HT-29 (cell line): Measurements from ENCODE around the gene SEC24B.

DNA sequence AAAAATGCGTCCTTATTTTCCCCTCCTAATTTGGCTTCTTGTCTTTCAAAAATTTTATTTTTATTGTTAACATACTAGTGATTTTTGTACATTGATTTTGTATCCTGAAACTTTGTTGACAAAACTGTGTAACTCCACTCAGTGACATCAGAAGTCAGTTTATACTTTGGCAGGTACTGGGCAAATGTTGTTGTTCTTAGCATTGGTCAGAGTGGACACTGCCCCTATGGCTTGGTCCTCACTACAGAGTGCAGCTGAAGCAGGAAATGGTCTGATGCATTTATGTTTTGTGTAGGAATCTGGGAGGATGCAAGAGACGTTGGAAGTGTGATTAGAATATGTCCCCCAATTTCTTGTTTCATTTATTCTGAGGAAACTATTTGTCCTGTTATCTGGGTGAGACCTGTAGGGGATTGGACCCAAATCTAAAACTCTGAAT, 205.5 kb upstream of the CENPE start:
- RAMPAGE, long total RNA, result no peak

DNA sequence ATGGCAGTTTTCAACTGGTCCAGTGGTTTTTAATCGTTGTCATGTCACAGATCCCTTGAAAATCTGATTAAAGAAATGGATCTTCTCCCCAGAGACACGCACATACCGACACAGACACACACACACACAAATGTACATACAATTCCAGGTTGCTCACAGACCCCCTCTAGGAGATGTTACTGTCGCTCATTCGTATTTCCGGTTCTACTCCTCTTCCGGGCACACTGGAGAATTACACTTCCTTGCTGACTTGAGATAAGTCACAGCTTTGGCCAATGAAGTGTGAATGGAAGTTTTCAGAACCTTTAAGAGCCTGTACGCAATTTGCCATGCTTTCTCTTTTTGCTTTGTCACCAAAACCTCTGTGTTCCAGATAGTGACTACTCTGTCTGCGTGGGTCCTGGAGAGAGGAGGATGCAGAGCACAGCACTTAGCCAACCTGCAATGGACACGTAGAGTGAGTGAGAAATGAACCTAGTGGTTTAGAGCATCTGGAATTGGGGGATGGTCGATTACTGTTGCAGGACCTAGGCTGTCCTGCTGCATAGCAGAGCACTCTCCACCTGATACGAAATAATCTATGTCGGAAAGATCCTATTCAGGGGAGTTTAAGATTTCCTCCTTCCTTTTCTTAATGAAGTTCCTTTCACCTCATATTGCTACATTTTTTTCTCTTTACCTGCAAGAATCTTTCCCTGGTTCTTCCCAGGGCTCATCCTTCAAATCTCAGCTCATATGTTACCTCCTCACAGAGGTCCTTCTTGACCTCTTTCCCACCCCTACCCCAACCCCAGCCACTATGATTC, 239.5 kb upstream of the TET2 start:
- RAMPAGE, long total RNA, result no peak

DNA sequence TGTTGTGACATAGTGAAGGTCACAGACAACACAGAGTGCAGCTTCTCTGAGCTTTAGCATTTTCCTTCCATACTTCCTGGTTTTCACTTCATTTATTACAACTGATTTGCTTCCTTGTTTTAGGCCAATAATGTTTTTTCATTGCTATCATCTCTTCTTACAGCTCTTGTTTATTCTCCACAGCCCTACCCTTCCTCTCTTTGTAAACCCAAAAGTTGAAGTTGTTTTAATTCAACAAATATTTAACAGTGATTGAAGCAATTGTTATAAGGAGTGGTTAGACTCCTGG, 132.4 kb upstream of the TET2 start:
- RAMPAGE, long total RNA, result no peak

DNA sequence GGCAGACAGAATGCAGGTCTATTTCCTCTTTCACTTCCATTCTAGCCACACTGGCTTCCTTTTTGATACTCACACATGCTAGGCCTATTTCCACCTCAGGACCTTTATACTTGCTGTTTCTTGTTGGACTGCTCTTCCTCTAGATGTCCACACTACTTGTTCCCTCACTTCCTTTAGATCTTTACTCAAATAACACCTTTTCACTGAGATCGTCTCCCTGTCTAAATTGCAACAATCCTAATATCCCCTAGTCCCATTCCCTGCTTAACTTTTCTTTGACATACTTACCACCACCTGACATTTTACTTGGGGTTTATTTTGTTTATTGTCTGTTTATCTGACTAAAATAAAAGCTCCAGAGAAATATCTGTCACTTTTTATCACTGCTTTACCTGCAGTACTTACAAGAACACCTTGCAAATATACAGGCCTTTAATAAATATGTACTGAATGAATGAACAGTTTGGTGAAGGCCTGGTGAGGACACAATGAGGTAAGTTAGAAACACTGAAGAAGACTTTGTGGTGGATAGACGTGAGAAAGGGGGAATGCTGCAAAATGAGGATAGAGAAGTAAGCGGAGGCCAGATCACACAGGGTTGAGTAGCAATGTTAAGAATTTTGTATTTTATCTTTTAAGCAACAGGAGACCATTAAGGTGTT, 30.0 kb downstream of the PPA2 start:
- RAMPAGE, long total RNA, result no peak

DNA sequence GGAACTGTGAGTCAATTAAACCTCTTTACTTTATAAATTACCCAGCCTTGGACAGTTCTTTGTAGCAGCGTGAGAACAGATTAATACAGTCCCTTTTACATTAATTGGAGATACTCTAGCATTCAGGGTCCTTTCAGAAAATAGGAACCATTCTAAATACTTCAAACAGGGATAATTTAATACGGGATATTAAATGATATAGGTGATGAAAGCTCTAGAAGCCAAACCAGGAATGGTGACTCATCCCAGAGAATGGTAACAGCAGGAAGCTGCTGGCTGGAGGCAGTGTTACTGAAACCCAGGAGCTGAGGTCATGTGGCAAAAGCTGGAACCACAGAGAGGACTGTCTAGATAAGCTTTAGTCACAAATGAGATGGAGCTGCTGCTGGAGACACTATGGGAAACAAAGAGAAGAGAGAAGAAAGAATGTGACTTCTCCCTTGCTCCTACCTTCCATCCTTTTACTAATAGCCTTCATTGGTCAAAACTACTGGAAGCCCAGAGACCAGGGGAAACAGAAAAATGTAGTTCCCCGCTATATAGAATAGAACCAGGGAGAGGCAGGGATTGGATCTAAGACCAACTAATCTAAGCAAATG, 57.4 kb downstream of the GSTCD start:
- RAMPAGE, long total RNA, result no peak

- RAMPAGE, long total RNA, result no peak
Observed at GRCh38 chr4:105939958-105940372, 44.7 kb downstream of the NPNT start.

- RAMPAGE, long total RNA, result no peak
Observed at GRCh38 chr4:105940465-105940811, 45.2 kb downstream of the NPNT start.

GRCh38 chr4:106315385-106315855, 589 bp downstream of the TBCK start:
- RAMPAGE, long total RNA, result no peak

DNA sequence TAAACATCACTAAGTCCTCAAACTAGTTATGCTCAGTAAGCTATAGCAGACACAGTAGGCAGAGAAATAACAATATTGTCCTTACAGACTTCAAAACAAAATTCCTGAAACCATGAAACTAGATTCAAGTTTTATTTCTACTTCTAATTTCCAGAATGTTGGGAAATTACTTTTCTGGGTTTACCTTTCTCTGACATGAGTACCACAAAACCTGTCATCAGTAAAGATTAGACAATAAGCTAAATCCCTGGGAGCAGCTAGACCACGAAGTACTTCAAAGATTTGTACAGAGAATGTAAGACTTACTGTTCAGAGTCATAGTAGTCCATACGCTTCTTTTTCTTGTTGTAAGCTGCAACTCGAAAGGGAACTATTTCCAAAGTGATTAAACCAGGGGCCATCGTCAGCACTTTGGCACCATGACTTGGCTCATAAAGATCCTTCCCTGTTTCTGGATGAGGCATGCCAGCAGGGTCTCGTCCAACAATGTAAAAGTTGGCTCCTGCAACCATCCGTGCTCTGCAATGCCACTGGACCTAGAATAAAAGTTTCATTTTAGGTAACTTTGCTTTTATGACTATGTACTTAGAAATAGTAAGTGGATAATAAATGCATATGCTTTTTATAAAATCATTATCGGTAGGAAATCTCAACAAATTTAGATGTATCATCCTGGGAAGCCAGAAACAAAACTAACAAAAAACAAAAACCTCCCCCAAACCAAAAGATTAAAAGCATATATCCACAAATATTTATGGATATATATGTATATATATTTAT, 88.5 kb downstream of the PAPSS1 start:
- RAMPAGE, long total RNA, result no peak

DNA sequence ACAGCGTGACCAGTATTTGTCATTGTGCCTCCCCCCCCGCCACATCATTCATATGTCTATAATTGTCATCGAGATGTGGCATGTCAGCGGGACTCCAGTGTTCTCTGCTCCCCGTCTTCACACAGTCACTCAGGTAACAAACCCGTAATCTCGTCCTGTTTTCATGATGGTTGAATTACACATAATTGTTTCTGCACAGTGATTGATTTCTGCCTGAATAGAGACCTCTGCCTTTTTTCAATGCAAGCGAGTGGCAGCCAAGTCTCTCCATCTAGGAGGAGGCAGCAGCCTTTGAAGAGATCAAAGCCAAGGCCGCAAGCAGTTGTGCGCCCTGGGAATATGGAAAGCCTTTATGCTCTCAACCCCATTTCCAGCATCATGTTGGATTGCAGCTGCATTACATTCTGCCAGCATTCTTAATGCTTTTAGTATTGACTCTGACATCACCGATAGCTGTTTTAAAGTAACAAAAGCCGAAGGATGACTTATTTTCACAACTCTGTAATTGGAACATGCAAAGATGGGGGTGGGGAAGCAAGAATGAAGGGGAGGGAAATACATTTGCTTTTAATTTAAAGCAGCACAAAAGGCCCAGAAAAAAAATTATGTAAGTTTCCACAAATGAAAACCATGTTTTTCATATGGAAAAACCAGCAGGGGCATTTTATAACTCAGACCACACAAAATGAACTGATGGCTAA, 27.2 kb downstream of the LEF1 start:
- RAMPAGE, long total RNA, result no peak

GRCh38 chr4:108171195-108171829, 2.6 kb upstream of the LEF1 start:
- RAMPAGE, long total RNA, result no peak

DNA sequence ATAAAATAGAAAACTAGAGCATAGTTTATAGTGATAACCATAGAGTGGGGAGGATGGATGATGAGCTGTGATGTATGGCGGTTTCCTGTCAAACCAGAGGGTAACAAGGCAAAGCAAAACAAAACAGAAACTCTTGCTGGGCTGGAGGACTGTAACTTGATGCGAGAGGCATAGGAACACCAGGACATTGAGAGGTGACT, 173.8 kb upstream of the LEF1 start:
- RAMPAGE, long total RNA, result no peak

DNA sequence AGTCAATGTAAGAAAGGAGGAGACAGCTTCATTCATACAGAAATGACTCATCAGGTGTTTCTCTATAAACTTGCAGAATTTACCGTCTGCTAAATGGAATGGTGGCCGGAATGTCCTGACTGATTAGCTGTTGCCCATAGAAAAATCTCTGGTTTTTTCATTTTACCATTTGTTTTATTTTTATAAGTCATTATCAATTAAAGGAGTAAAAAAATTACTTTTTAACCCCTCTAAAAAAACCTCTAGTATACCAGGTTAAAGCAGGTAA, 115.1 kb upstream of the ETNPPL start:
- RAMPAGE, long total RNA, result no peak

- RAMPAGE, long total RNA, result no peak
Observed at GRCh38 chr4:109433167-109434177, at the start of gene SEC24B. SEC24B (plus strand) TSS chr4:109433815.

- RAMPAGE, long total RNA, result no peak
Observed at GRCh38 chr4:109462793-109463713, 29.4 kb downstream of the SEC24B start.

DNA sequence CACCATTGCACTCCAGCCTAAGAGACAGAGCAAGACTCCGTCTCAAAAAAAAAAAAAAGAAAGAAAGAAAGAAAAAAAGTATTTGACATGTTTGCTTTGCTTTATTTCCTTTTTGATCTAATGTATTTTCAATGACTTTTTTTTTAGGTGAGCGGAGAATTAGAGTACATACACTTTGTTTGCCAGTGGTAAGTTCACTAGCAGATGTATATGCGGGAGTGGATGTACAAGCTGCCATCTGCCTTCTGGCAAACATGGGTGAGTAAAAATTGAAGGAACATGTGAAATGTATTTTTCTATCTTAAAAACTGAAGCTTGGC, 32.9 kb upstream of the MCUB start:
- RAMPAGE, long total RNA, result no peak

- RAMPAGE, long total RNA, result no peak
Observed at GRCh38 chr4:109557964-109558455, 2.0 kb upstream of the MCUB start.

DNA sequence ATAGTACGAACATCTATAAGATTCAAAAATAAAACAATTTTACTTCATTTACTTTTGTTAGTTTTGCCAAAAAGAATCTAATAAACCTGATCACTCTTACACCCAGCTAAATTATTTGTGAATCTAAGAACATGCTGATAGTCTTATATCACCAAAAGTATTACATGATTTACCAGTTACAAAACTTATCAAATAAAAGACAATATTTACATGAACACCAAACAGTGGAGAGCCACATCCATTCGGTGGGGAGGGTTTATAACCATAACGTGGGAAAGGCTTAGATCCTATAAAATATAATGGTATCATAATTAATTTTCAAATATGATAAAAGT, 11.4 kb downstream of the PLA2G12A start:
- RAMPAGE, long total RNA, result no peak

GRCh38 chr4:110165230-110165856, 33.1 kb downstream of the ELOVL6 start:
- RAMPAGE, long total RNA, result no peak

DNA sequence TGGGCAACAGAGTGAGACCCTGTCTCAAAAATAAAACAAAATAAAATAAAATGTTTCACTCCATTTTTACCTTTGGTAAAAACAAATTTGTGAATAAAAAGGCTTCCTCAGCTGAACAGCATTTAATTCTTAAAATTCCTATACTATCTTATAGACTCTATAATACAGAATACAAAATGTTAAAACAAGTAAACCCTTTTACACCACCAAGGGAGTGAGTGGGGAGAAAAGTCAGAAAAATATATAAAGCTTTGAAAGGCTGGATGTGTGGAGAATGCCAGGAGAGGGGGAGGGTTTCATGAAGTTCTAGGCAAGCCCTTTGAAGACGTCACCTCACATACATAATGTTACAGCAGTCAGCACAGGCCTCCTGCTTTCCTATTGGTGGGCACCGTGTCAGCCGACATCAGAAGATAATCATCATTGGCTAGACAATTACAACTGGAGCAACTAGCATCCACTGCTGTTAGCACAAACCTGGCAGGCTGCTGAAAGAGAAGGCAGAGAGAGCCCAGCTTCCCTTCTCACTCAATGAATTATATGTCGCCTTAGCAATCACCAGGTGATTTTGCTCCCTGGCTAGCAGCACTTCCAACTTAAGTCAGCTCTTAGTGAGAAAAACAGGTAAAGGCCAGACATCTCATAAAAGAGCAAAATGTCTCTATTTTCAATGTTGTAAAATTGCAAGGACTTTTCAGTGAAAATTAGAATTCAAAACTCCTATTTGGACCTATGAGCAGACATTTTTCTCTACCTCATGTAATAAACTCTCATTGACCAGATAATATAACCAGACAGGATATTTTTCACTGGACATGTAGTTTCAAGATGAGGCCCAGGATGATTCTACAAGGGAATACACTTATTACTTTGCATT, 4.6 kb downstream of the ELOVL6 start:
- RAMPAGE, long total RNA, result no peak